Tibial artery (tissue), 1 donor: Measurements from ENCODE around the genes SFTPA1 and NUTM2E.

DNA sequence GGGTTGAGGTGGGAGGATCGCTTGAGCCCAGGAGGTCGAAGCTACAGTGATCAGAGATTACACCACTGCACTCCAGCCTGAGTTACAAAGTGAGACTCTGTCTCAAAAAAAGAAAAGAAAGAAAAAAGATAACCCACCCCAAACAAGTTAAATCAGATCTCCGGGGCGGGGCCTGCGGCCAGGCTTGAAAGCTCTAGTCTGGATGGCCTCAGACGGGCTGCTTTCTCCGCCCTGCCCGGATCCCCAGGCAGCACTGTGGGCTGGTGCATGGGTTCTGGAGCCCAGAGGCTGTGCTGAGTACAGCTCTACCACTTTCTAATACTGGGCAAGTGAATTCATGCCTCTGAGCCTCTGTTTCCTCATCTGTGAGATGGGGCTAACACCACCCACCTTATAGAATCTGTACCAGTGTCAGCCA is 83.6 kb downstream of the ZMIZ1 start:
- PRO-cap: no peak

GRCh38 chr10:79184024-79184813 is 115.5 kb downstream of the ZMIZ1 start:
- PRO-cap: no peak

DNA sequence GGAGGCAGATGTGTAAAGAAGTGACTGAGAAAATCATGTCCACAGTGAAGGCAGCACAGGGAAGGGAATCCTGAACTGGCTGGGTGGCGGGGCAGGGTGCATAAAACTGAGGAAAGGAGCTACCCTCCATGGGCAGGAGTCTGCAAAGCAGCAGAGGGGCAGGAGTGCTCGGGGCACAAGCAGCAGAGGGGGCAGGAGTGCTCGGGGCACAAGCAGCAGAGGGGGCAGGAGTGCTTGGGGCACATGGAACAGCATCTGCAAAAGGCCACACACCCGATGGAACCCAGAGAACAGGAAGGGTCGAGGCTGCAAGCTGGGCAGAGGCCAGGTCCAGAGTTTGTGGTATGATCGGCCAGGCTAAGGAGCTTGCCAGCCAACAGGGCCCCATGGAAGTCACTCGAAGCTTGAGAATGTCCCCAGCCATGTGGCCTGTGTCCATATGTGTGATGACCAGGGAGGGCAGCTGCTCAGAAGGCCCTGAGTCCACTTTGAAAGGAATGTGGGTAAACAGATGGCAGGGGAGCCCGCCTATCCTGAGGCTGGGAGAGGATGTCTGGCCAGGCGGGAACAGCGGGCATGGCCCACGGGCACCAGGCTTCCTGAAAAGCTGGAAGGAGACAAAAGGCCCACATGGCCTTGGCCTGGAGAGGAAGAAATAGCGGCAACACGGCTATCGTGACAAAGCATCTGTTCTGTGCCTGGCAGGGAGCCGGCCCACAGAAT is 138.1 kb upstream of the PPIF start:
- PRO-cap: no peak

GRCh38 chr10:79226058-79227023 is 120.9 kb upstream of the PPIF start:
- PRO-cap: no peak

- PRO-cap: bidirectional peak, plus-strand start at chr10:79246379, minus-strand start at chr10:79246334
These were observed 101.1 kb upstream of the PPIF start for GRCh38 chr10:79246206-79246597.

DNA sequence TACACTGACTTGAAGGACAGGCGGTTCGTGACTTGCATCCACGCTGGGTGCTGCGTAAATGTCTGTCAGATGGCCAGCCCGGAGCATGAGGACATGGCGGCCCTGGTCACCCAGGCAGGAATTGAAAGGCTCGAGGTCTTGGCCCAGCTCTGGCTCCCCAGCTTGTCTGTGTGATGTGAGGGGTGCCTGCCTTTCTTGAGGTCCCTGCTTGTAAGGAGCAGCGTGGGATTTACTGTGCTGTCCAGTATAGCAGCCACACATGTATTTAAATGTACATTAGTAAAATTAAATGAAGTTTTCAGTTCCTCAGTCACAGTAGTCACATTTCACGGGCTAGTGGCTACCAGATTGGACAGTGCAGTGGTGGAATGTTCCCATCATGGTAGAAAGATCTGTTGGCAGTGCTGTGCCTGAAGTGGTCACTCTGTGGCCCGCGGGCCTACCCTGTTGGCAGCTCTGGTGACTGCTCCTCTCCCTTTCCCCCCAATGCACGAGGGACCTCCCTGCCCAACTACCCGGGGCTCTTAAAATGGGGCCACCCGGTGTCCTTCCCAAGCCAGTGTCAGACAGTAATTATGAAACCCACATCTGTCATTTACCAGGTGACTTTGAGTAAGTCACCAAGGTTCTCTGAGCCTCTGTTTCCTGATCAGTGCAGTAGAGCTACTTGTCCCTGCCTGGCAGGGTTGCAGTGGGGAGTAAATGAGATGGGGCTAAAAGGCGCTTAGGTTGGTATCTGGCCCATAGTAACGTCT is 97.8 kb upstream of the PPIF start:
- PRO-cap: no peak

- PRO-cap: no peak
These were observed 26.3 kb upstream of the PPIF start for GRCh38 chr10:79320813-79321561.

- PRO-cap: no peak
These were observed 5.7 kb downstream of the PPIF start for GRCh38 chr10:79352804-79353573.

DNA sequence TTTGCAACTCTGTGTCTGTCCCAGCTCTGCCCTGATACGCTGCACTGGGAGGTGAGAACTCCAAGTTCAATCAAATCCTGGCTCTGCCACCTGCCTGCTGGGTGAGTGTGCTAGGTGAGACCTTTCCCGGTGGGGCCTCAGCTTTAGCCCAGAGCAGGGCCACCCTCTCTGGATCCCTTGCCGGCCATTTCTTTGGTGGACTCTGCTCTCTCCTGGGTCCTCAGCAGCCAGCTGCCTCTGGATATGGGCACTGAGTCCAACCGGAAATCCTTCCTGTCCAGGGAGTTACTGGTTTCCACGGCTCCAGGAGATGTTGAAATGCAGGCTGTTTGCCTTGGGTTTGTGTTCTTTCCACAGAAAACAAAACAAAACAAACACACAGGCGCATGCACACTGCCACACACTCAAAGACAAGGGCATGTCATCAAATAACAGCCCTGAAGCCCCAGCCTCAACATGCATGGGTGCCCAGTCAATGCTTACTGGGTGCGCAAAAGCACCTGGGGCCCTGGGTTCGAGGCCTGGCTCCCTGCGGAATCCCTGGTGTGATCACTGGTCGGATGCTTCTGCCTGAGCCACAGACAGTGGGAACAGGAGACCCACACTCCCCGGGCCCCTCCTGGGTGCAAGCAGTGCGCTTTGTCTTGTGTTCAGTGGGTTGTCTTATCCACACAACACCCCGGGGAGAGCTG is 33.0 kb downstream of the PPIF start:
- PRO-cap: no peak

DNA sequence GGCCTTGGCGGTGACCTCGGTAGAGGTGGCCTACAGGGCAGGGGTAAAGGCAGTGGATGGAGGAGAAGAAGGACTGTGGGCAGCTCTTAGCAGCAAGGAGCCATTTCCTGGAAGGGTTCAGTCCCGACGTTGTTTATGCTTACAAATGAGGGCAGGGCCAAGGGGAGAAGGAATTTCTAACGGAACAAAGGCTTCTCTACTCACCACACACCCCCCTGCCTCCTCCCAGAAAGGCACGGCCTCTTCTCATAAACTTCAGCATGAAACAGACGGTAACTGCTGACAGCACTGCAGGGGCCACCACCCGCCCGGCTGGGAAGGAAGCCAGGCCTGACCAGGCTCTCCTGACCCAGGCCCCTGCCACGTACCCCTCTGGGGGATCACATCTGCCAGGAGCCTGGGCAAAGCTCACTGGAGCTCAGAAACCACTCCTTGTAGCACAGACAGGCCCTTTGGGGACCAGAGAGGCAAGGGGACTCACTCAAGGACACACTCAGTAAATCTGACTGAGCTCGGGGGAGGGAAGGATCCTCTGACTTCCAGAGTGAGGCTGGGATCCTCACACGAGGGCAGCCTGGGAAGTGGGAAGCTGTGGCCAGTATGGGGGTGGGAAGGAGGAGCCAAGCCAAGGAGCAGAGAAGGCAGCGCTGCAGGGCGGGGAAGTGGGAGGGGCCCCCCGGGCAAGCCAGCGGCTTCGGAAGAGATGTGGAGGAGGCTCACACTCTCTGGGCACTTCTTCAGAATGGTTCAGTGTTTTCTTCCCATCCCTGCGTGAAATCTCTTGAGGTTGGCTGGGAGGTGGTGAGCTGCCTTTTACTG is 46.1 kb downstream of the ZCCHC24 start:
- PRO-cap: bidirectional peak, plus-strand start at position 462 of the sequence, minus-strand start at position 221 of the sequence; bidirectional peak, plus-strand start at position 696 of the sequence, minus-strand start at position 498 of the sequence

- PRO-cap: unidirectional peak, plus-strand start at chr10:79401799
These were observed 43.9 kb downstream of the ZCCHC24 start for GRCh38 chr10:79401486-79401985.

GRCh38 chr10:79610809-79611004 is at the start of gene SFTPA1:
SFTPA1 (plus strand) TSS chr10:79610939.
- PRO-cap: no peak

- PRO-cap: no peak
These were observed 33.7 kb downstream of the NUTM2B start for GRCh38 chr10:79736717-79737074.

GRCh38 chr10:79826094-79827367 is at the start of gene NUTM2E:
NUTM2E (plus strand) TSS chr10:79826739.
- PRO-cap: bidirectional peak, plus-strand start at chr10:79826739, minus-strand start at chr10:79826547; unidirectional peak, plus-strand start at chr10:79826867

- PRO-cap: no peak
These were observed 34.1 kb downstream of the PLAC9 start for GRCh38 chr10:80166570-80167043.

- PRO-cap: no peak
These were observed 28.1 kb downstream of the ANXA11 start for GRCh38 chr10:80176998-80177787.

DNA sequence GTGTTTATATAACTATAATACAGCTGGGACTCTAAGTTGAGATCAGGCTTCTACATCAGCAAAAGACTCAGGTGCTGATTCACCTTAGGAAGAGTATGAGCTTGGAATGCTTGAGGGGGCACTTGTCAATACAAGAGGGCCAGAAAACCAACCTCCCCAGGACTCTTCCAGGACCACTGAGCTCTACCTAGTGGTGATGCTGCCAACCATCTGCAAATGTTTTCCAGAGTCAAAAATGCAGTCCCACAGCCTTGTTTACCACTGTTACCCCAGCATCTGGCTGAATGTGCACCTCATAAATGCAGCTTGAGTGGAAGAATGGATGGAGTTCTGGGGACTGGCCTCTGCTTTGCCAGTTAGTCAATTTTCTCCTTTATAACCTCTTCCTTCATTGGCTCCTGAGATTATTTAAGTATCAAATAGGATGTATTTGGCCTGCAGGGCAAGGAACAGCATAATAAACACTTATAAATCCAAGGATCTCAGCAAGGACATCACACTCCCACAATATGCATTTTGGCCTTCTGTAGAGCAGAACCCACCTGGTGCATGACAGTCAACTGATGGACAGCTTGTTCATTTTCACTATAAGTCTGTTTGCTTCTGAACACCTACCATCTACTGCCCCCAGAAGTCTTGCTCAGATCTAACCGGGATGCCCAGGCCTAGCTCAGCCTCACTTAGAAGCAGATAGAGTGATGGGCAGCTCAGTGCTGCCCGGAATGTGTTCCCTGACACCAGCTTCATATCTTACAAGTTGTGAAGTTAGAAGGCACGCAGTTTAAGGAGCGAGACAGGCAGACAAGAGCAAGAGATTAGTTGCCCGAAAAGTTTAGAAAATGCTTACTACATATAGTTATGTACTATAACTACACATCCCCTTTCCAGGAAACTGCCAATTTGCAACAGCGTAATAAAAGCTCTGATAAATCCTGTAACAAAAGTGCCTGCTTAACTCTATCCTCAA is 20.5 kb downstream of the ANXA11 start:
- PRO-cap: no peak

DNA sequence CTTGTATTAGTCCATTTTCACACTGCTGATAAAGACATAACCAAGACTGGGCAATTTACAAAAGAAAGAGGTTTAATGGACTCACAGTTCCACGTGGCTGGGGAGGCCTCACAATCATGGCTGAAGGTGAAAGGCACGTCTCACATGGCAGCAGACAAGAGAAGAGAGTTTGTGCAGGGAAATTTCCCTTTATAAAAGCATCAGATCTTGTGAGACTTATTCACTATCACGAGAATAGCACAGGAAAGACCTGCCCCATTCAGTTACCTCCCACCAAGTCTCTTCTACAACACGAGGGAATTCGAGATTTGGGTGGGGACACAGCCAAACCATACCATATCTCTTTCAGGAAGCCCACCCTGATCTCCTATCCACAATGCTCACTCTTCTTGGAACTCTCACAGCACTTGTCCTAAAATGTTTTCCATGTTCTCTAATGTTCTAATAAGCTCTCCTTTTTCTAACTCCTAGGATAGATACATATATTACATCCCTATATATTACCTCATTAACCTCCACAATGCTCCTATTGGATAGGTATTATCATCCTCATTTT is 9.6 kb downstream of the ANXA11 start:
- PRO-cap: no peak

- PRO-cap: no peak
These were observed 7.5 kb downstream of the MAT1A start for GRCh38 chr10:80281744-80282572.

- PRO-cap: no peak
These were observed 2.1 kb downstream of the MAT1A start for GRCh38 chr10:80287336-80287790.